ENCODE measurements around a stretch of chr18.

DNA sequence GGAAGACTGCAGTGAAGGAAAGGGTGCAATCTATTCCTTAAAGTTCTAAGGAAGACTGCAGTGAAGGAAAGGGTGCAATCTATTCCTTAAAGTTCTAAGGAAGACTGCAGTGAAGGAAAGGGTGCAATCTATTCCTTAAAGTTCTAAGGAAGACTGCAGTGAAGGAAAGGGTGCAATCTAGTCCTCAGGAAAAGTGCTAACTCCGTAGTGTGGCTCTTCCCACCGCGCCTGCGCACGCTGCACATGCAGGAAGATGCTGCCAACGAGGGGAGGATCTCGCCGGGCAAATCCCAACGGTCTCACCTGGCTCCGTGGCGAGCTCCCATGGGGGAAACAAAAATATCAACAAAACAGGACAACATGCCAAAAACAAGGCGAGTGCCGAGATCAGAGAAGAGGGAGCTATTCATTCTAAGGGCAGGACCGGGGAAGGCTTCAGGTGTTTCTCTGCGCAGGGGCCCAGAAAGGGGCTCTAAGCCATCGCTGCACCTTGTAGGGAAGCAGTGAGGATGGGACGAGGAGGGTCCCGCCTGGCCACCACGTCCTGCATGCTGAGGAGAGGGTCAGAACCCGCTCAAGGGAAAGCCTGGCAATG lies 24.4 kb downstream of the TIMM21 start:
- PRO-cap, 7 experiments = no peak in any of the 7 experiments

DNA sequence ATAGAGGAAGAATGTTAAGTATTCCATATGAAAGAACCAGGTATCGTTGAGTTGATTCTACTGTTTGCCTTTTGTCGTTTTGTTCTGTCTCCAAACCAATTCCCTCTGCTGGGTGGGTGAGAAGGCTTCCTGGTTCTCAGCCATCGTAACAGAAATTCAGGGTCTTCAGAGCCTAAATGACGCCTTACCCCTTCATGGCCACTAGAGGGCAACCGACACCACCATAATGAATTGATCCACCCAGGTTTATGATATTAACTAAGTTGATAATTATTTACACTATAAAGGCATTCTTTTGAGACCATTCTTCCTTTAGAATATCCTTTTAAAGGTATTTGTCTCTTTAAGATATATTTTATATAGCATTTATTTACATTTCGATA lies 48.0 kb downstream of the TIMM21 start:
- PRO-cap, 7 experiments = no peak in any of the 7 experiments

DNA sequence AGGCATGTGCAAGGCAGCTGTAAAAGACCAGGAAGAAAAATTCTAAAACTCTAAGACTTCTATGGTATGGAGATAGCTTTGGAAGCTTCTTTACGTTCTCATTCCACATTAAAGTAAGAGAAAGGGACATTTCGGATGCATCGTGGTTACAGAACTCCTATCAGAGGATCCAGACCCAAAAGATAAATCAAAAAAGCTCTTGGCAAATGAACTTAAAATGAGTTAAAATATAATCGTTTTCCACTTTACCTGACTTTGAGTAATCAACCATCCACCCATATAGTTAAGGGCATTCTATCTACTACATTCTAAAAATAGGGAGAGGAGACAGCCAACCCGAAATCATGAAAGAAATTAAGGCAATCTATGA lies 50.2 kb downstream of the CYB5A start:
- PRO-cap, 7 experiments = no peak in any of the 7 experiments

DNA sequence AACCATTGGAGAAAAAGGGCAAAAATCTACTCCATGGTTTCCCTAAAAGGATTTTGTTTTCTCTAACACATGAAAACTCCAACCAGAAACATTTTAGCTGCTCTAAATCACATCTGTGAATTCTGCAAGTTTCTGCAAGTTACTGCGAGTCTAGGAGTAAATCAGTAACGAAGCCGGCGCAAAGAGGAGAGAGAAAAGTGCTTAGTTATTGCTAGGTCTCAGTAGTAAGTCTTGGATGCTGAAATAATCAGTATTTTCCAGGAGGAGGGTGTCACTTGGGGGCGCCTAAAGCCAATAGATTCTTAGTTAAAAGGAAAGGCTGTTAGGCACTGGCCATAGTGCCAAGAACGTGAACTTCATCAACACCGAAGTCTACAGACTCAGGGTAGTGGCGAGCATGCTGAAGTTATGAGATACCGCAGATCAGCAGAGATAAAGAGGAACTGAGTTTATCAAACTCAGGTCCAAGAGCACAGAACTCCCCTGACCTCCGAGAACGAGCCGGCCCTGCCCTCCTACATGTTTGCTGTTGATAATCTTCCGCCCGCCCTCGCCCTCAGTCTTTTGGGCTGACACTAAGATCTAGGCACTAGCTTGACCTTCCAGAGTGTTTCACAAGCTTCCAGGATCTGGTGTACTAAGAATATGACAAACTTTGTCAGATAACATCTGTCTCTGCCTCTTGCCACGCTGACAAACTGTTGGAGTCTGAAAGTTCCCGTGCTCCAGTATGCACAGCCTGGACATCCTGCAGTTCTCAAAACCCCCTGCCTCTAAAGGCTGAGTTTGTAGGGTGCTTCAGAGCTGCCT lies 49.3 kb downstream of the CYB5A start:
- PRO-cap, 7 experiments = no peak in any of the 7 experiments

GRCh38 chr18:74269048-74270300 lies 22.3 kb downstream of the CYB5A start:
- PRO-cap, 7 experiments = no peak in any of the 7 experiments

- PRO-cap, 7 experiments = no peak in any of the 7 experiments
Observed at GRCh38 chr18:74274844-74275760, 16.7 kb downstream of the CYB5A start.

DNA sequence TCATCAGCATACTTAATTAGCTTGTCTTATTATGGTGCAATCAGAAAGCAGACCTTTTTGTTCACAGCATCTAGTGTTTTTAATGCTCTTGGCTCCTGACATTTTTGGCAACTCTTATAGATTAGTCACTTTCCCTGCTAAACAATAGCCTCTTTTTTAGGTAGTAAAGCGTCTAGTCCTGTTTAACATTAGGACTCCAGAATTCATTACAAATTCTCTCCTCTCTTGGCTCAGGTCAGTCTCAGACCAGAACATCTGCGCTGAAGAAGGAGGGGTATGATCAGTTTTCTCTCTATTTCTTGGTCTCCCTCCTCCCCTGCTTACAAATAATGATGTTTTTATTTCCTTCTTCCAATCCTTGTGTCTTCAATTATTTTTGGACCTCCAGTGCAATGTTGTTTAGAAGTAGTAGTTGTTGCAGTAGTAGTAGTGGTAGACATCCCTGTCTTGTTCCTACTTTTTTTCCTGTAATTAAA lies 11.7 kb upstream of the DIPK1C start:
- PRO-cap, 7 experiments = no peak in any of the 7 experiments

DNA sequence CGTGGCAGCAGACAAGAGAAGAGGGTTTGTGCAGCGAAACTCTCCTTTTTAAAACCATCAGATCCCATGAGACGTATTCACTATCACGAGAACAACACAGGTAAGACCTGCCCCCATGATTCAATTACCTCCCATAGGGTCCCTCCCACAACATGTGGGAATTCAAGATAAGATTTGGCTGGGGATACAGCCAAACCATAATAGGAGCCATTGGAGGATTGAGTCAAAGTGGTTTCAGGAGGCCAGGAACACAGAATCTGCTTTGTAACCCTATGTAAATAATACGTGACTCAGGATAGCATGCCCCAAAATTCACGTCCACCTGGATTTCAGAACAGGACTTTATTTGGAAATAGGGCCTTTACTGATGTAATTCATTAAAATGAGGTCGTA lies 16.1 kb upstream of the CNDP2 start:
- PRO-cap, 7 experiments = no peak in any of the 7 experiments

DNA sequence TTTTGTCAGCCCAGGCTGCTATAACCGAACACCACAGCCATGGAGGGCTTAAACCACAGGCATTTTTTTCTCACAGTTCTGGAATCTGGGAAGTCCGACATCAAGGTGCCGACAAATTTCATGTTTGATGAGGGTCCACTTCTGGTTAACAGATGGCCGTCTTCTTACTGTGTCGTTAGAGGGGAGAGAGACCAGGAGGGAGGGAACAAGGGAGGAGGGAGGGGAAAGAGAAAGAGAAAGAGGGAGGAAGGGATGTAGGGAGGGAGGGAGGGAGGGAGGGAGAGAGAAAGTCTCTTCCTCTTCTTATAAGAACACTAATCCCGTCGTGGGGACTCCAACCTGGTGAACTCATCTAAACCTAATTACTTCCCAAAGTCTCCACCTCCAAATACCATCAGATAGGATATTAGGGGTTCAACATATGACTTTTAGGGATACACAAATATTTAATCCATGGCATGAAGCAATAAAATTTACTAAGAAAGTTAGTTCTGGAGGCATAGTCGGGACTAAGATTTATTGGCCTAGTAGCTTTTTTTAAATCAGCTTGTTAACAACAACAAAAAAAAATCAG lies 6.3 kb upstream of the CNDP2 start:
- PRO-cap, 7 experiments = no peak in any of the 7 experiments

DNA sequence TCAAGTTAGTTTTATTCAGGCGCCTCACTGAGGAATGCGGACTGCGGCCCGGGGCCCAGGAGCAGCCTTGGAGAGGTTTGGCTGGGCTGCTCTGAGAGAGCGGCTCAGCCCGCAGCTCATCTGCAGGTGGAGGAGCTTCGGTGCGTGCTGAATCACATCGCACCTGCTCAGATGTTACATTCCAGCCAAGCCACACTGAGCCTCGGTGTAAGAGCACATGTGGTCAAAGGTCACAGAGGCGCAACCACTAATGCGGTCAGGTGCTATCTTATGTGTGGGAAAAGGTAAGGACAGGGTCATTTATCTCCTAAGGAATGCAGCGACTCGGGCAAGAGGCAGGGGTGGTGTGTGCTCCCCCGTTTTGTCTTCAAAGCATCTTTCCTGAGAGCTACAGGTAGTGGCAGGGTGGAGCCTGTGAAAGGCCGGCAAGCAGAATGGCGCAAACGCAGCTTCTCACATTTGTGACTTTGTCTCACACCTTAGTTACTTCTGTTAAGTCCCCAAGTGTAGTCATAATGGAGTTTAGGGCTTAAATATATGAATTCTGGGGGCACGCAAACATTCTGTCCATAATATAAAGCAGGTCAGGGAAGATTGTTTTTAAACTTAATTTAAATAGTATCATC lies 16.9 kb upstream of the CNDP1 start:
- PRO-cap, 7 experiments = no peak in any of the 7 experiments

GRCh38 chr18:74669909-74670274 lies 72.2 kb downstream of the ZNF407 start:
- PRO-cap, 7 experiments = no peak in any of the 7 experiments

GRCh38 chr18:74951092-74951807 lies 257.7 kb downstream of the PTGR3 start:
- PRO-cap, 7 experiments = peak in 7 of 7 experiments; most common plus-strand start chr18:74951278 (in 2); most common minus-strand start chr18:74951172 (in 6)

GRCh38 chr18:75070470-75071671 lies 138.1 kb downstream of the PTGR3 start:
- PRO-cap, 7 experiments = peak in 7 of 7 experiments; most common plus-strand start chr18:75071222 (in 7); most common minus-strand start chr18:75070842 (in 7)

DNA sequence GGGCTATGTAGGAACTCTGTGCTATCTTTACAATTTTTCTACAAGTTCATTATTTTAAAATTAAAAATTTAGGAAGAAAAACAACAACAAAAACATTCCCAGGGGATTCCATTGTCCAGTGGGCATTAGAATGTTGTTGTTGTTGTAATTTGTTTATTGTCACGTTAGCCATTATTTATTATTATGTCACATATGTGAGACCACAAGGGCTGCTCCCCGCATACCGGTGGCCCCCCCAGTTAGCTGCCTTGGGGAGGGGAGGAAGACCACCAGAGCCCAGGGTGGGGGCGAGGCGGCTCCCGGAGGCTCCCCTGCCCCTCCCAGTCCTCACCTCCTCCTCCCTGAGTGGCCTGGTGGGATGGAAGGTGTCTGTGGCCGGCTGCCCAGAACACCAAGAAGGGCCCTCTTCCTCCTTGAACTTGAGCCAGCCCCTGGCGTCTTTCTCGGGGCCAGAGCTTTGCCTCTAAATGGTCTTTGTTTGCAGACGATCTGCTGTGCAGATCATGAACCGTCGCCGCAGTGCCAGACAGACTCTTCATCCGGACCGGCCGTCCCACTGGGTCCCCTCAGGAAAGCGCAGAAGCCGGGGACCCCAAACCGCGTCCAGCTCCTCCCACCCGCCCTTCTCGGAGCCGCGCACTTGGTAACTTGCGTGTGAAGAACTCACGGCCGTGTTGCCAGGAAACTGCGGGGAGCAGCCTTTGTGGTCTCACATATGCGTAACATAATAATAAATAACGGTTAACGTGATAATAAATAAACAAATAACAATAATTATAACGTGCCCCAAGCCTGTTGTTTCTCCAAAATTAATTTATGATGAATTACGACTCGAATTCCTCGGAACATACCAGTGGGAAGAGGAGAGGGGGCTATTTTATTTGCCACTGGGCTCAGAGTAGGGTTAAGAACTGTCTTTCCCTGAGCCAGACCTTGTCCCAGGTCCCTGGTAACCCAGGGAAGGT lies 41.1 kb downstream of the PTGR3 start:
- PRO-cap, 7 experiments = no peak in any of the 7 experiments

GRCh38 chr18:75246759-75247557 lies 36.4 kb downstream of the TSHZ1 start:
- PRO-cap, 7 experiments = peak in 4 of 7 experiments; most common plus-strand start chr18:75247161 (in 4)

GRCh38 chr18:76449922-76450811 lies 44.9 kb downstream of the ZNF516 start:
- PRO-cap, 7 experiments = no peak in any of the 7 experiments

DNA sequence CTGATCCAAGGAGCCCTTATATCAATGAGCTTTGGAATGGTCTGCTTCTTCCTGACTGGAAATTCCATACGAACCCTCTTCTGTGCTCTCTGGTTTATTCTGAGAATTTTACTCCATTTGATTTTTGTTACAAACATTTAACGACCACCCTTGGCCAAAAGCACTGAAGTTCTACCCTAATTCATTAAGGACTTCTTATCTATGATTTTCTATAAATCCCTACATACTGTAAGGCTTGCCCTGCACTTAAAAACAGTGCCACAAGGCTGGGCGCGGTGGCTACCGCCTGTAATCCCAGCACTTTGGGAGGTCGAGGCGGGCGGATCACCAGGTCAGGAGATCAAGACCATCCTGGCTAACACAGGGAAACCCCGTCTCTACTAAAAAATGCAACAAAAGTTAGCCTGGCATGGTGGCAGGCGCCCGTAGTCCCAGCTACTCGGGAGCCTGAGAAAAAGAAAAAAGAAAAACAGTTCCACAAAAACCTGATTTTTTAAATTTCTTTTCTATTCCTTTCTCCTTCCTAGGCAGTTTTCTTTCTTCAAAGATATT lies 24.5 kb downstream of the ZNF516 start:
- PRO-cap, 7 experiments = no peak in any of the 7 experiments

- PRO-cap, 7 experiments = peak in 7 of 7 experiments; most common plus-strand start chr18:76495522 (in 7)
Observed at GRCh38 chr18:76495422-76496031, 485 bp upstream of the ZNF516 start.

DNA sequence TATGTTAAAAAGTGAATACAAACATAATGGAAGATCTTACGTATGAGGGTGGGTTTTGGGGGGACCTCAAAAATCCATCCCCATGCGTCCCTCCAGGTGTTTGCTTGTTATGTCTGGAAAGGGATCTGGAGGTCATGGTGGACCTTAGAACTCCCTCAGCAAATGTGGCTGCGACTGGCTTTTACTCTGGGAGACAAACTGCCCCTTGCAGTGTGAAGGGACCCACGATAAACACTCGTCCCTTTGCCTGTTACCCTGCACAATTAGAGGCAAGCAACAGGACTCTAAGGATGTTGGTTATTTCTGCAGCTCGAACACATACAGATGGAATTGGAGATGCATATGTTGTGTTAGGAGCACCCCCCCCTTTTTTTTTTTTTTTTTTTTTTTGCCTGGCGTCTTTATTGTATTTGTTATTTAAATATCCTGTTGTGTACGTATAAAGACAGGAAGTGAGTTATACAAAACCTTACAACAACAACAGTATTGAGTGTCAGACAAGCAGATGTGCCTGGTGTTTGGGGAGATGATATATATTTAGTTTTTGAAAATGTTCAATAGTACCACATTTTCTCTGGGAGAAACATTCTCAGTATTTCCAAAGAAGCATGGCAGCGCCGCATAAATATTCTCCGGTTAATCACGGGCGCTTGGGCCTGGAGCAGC lies 23.0 kb upstream of the ZNF516 start:
- PRO-cap, 7 experiments = no peak in any of the 7 experiments

GRCh38 chr18:76564996-76565703 lies 70.1 kb upstream of the ZNF516 start:
- PRO-cap, 7 experiments = no peak in any of the 7 experiments